Renal cortical epithelial cell (primary cell): ENCODE data around the genes INTS4 and NDUFC2.

DNA sequence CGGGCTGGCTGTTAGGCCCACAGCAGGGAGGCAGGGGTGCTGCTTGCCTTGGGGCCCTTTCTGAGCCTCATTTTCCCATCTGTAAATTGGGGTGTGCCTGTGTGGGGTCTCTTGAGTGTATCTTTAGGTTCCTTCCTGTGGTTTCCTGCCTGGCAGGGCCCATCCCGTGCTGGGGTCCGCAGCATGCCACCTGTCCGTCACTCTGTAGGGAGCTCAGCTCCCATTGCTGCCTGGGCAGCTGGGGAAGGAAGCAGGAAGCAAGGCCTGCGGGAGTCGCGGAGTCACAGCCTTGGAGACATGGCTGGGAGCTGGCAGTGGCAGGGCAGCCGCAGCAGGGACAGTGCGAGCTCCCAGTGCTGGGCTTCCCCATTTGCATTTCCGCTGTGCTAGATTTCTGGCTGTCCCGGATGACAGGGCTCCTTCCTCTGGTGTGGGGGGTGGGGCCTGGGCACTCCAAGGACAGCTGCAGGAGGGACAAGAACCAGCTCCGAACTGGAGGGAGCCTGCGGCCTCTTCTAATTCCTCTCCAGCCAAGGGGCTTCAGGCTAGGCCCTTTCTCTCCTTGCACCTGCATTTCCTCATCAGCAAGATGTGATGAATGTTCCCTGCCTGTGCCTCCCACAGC, 47.8 kb downstream of the MYO7A start:
- RRBS, result no CpG with 5 or more reads among the region's 13 CpGs

DNA sequence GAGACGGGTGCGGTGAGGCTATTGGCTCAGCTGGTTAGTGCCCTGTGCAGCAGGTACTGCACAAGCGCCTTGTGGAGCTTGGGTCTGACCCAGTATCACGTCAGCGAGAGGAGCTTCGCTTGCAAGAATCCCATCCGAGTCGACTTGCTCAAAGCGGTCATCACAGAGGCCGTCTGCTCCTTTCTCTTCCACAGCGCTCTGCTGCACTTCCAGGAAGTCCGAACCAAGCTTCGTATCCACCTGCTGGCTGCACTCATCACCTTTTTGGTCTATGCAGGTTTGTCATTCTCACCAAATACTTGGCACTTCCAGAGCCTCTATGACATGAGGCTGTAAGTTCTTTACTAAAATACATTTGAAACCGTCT, 565 bp downstream of the AQP11 start:
- RRBS, result no CpG with 5 or more reads among the region's 14 CpGs

GRCh38 chr11:77616284-77616760, 21.3 kb downstream of the CLNS1A start:
- RRBS, result no CpG with 5 or more reads among the region's 2 CpGs

GRCh38 chr11:77734799-77735461, 85.6 kb downstream of the RSF1 start:
- RRBS, result no CpG with 5 or more reads among the region's 26 CpGs

DNA sequence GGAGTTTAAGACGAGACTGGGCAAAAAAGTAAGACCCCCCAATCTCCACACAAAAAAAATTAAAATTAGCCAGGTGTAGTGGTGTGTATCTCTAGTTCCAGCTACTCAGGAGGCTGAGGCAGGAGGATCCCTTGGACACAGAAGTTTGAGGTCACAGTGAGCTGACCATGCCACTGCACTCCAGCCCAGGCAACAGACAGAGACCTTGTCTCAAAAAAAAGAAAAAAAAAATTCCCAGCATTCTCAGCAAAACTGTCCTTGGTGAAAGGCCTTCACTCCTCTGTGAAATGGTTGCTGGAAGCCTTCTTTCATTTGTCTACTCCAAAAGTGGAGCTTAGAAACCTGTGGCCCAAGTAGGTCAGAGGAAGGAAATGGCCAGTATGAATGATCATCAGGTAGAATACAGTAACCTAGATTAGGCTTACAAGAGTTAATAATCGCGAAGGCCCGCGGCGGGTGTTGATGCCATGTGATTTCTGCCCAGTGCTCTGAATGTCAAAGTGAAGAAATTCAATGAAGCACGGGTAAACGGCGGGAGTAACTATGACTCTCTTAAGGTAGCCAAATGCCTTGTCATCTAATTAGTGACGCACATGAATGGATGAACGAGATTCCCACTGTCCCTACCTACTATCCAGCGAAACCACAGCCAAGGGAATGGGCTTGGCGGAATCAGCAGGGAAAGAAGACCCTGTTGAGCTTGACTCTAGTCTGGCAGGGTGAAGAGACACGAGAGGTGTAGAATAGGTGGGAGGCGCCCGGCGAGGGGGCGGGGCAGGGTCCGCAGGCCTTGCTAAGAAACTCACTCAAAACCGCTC, 65.3 kb downstream of the AAMDC start:
- RRBS, result no CpG with 5 or more reads among the region's 20 CpGs

GRCh38 chr11:77994513-77995550, at the start of gene INTS4:
INTS4 (minus strand) TSS chr11:77994668.
- RRBS, result no CpG with 5 or more reads among the region's 45 CpGs

DNA sequence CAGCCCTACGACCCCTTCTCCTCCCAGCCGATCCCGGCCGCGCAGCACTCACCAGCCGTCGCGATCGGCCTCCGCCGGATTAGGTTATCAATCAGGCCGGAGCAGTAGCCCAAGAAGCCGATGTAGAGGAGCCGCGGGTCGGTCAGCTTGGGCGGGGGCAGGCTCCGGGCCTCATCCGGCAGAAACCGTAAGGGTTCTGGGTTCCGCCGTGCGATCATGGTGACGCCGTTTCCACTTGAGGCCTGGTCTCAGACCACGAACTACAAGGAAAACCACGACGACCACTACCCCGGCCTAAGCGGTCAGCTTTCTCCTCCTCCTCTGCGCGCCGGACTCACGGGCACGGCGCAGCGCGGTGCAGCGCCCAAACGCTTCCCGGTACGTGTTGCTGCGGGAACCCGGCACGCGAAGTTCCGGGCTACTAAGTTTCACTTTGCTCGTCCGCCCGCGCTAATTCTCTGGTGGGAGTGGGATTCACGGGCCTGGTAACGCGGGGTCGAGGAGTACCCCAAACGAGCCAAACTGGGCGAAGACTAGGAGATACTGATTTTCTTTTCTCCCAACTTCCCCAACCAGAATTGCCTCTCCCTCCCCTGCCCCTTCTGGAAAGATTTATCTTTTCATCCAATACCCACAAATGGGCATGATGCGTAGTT, at the start of gene NDUFC2:
Gene NDUFC2 (minus strand): TSS at position 336 of the 656 bp plus-strand sequence.
- RRBS, result 2% methylated on average over 27 of the region's 58 CpGs

DNA sequence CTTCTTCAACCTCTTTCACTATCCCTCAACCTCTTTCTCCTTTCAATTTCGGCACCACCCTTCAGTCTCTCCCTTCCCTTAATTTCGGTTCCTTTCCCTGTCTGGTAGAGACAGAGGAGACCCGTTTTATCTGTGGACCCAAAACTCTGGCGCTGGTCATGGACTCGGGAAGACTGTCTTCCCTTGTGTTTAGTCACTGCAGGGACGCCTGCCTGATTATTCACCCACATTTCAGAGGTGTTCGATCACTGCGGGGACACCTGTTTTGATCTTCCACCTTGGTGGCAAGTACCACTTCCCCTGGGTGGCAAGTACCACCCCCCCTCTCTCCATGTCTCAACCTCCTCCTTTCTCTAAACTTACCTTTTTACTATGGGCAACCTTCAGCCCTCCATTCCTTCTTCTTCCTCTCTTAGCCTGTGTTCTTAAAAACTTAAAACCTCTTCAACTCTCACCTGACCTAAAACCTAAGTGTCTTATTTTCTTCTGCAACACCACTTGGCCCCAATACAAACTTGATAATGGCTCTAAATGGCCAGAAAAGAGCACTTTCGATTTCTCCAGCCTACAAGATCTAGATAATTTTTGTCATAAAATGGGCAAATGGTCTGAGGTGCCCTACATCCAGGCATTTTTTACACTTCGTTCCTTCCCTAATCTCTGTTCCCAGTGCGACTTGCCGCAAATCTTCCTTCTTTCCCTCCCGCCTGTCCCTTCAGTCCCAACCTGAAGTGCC, 2.0 kb upstream of the NDUFC2 start:
- RRBS, result no CpG with 5 or more reads among the region's 13 CpGs

GRCh38 chr11:78163752-78164179, 24.3 kb upstream of the ALG8 start:
- RRBS, result no CpG with 5 or more reads among the region's 3 CpGs

- RRBS, result no CpG with 5 or more reads among the region's 14 CpGs
These were observed 18.2 kb downstream of the KCTD21 start for GRCh38 chr11:78170091-78170770.

DNA sequence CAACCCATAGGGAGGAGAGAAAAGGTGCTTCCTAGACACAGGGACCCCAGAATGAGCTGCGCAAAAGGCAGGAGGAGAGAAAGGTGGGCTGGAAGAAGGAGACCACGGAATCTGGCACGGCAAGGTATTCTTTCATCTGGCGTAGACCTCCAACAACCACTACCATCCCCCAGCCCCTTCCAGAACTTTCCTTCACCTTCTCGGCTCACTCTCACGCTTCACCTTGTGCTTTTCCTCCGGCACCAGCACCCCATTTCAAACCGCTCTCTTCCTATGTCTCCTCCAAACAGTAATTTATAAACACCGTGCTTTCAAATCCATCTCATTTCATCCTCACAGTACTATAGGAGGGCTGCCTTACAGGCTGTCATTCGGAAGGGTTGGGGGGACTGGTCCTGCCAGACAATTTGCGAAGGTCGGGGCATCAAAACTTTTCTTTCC, 1.0 kb downstream of the KCTD21 start:
- RRBS, result no CpG with 5 or more reads among the region's 12 CpGs

DNA sequence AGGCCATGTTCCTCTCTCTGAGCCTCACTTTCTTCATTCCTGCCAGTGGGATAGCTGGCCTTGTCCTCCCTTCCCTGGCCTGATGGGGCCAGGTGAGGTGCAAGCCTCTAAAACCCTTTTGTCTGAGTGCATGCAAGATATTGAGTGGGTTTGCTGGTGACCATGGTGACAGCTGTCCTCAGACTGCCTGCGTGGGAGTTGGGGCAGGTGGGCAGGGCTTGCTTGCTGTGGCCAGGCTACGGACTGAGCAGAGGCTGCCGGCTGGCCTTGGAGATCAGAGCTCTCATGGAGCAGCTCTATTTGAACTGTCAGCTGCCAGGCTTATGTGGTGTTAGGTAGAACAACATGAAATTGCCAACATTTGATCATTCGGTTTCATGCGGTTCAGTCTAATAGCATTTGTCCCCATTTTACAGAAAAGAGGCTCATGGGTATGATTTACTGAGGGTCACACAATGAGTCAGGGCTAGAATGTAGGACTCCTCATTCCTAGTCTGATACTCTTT, 3.7 kb downstream of the USP35 start:
- RRBS, result no CpG with 5 or more reads among the region's 5 CpGs

- RRBS, result 100% methylated on average over 1 of the region's 15 CpGs
These were observed 31.1 kb downstream of the USP35 start for GRCh38 chr11:78219620-78220472.

GRCh38 chr11:78223356-78223925, 34.7 kb downstream of the USP35 start:
- RRBS, result no CpG with 5 or more reads among the region's 8 CpGs

DNA sequence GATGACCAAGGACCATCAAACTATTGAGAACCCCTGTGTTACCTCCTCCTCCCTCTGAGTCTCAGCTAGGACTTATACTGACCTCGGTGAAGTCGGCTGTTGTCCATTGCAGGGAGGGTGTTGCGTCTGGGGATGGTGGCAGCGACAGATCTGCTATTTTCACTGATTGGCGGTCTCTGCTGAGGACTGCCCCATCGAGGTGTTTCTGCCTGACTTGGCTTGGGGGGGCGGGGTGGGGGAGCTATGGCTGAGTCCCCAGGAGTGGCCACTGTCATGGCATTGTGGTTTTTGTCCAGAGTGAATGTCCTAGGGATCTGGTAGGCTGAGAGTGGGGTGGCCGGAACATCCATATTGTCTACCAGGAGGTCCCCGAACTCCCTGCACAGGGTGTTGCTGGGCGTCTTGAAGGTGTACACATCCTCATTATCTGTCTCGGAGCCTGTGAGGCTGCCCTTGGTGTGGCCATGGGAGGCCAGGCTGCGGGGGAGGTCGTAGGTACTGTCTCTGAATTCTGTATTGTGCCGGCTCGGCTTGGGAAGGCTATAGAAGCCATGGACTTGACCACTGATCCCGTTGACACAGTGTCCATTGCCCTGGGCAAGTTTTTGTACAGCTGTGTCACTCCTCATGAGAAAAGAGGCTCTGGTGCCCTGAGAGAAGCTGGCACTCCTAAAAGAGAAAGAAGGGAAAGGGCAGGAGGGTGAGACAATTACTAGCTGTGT, 37.8 kb downstream of the USP35 start:
- RRBS, result no CpG with 5 or more reads among the region's 16 CpGs

DNA sequence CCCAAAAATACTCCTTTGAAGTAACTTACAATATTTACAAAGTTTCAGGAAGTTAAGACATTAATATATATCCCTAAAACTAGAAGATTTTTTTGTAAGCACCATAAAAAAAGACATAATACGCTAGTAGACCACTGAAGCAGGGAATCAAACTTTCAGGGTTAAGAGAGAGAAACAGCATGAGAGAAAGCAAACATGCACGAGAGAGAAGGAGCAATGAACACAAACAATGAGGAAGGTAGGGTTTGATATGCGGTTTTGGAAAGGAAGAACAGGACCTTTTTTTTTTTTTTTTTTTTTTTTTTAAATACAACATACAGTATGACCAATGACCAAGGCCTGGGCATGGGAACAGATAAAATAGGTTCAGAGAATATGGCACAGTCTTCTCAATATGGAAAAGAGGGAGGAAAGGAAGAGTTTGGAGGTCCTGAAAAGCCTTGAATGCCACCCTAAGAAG, 100.8 kb downstream of the USP35 start:
- RRBS, result no CpG with 5 or more reads among the region's 3 CpGs

DNA sequence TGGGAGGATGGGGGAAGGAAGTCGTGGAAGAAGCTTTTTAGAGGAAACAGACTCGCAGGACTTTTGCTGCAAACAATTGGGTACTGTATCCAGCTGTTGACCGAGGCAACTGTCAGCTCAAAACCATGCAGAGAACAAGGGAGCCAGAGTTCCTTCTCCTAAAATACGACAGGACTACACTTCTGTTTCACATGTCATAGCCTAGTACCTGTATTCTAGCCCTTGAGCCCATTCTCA, 66.7 kb downstream of the GAB2 start:
- RRBS, result no CpG with 5 or more reads among the region's 4 CpGs

DNA sequence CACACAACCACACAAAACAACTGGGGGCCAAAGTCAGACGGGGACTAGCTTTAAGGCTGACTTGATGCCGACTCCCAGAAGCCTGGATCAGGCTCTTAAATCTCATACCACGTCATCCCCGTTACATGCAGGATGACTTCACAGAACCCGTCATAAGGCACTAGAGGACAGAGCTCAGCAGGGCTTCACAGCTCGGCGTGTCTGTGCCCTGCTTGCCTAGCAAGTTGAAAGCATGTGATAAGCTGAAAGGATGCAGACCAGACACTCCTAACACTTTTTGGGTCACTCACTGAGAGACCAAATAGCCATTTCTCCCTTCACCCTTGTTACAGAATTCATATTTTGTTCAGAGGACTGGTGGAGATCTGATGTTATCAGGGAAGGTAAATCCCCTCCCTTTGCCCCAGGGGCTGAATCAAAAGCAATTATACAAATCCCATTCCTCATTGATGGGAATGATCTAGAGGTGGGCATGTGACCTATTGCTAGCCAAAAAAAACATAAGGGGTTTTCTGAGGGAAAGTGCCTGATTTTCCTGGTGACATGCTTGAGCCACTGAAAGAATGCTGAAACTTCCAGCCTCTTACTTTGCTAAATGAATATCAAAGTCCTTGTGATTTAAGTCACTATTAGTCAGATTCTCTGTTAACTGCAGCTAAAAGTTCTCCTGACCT, 65.3 kb downstream of the GAB2 start:
- RRBS, result no CpG with 5 or more reads among the region's 7 CpGs

DNA sequence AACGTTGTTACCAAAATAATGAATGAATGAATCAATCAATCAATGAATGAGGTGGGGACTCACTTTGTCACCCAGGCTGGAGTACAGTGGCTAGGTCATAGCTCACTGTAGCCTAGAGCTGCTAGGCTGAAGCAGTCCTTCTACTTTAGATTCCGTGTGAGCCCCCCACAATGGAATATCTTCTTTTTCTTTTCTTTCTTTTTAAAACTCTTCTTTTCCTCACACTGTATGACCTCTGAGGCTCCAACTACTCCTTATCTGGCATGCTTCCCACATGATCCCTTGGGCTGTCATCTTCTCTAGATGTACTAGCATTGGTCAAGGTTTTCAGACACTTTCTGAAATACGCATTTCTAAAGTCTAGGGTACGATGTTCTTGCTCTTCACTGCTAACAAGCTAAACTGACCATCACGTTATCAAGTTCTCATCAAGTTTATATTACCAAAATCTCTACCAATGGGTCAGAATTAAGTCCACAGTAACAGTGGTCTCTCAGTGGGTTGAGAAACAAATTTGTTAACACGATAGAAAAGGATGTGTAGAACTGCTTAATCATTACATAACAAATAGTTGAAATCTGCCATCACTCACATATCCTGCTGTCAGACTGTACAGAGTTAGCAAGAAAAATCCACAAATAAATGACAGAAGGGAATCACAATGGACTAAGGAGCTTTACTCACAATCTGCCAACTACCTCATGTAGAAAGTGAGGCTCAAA, 30.4 kb downstream of the GAB2 start:
- RRBS, result no CpG with 5 or more reads among the region's 6 CpGs

GRCh38 chr11:78400832-78401389, 16.7 kb downstream of the GAB2 start:
- RRBS, result no CpG with 5 or more reads among the region's 2 CpGs